Keratinocyte (primary cell): ENCODE measurements around a stretch of chr12.

DNA sequence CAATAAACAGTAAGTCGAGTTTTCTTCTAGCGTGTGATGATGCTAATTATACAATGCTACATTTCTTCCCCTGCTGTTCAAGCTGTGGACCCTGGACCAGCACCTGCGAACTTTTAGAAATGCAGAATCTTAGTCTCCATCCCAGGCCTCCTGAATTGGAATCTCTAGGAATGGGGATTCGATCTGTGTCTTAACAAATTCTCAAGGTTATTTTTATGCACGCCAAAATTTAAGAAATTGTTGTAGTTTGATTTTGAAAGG lies 12.2 kb upstream of the SIRT4 start:
CAGE:
- cytosol, long polyA minus RNA: no peak
- cytosol, long polyA plus RNA: no peak
- long polyA plus RNA: no peak
- nucleus, long polyA minus RNA: no peak
- nucleus, long polyA plus RNA: no peak

GRCh38 chr12:120453483-120453733 lies 7.2 kb downstream of the GATC start:
CAGE:
- cytosol, long polyA minus RNA: no peak
- cytosol, long polyA plus RNA: no peak
- long polyA plus RNA: no peak
- nucleus, long polyA minus RNA: no peak
- nucleus, long polyA plus RNA: no peak

DNA sequence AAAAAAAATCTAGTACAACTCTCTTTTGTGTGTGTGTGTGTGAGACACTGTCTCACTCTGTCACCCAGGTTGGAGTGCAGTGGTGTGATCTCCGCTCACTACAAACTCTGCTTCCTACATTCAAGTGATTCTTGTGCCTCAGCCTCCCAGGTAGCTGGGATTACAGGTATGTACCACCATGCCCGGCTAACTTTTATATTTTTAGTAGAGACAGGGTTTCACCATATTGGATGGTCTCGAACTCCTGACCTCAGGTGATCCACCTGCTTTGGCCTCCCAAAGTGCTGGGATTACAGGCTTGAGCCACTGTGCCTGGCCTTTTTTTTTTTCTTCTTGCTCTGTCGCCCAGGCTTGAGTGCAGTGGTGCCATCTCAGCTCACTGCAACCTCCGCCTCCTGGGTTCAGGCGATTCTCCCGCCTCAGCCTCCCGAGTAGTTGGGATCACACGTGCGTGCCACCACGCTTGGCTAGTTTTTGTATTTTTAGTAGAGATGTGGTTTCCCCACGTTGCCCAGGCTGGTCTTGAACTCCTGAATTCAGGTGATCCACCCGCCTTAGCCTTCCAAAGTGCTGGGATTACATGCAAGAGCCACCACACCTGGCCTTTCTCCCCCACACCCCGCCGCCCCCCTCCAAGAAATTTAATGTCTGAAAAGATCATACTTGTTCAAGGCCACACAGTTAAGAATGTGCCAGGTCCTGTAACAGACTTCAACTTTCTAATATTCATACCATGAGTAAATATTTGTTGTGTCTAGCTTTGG lies 8.8 kb downstream of the GATC start:
CAGE:
- cytosol, long polyA minus RNA: no peak
- cytosol, long polyA plus RNA: no peak
- long polyA plus RNA: no peak
- nucleus, long polyA minus RNA: no peak
- nucleus, long polyA plus RNA: no peak

CAGE:
- cytosol, long polyA minus RNA: no peak
- cytosol, long polyA plus RNA: no peak
- long polyA plus RNA: no peak
- nucleus, long polyA minus RNA: no peak
- nucleus, long polyA plus RNA: no peak
These were observed 1.2 kb downstream of the SRSF9 start for GRCh38 chr12:120468273-120468863.

DNA sequence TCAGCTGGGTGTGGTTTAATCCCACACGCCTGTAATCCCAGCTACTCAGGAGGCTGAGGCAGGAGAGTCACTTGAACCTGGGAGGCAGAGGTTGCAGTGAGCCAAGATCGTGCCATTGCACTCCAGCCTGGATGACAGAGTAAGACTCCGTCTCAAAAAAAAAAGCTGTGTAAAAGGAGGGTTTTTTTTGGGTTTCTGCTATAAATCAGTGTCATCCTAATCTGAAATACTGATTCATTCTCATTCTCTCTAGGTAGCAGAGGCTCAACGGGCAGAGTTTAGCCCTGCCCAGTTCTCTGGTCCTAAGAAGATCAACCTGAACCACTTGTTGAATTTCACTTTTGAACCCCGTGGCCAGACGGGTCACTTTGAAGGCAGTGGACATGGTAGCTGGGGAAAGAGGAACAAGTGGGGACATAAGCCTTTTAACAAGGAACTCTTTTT lies 18.1 kb downstream of the RNF10 start:
CAGE:
- cytosol, long polyA minus RNA: no peak
- cytosol, long polyA plus RNA: no peak
- long polyA plus RNA: no peak
- nucleus, long polyA minus RNA: no peak
- nucleus, long polyA plus RNA: no peak

GRCh38 chr12:120599030-120599585 lies 17.9 kb upstream of the POP5 start:
CAGE:
- cytosol, long polyA minus RNA: no peak
- cytosol, long polyA plus RNA: no peak
- long polyA plus RNA: no peak
- nucleus, long polyA minus RNA: no peak
- nucleus, long polyA plus RNA: no peak

CAGE:
- cytosol, long polyA minus RNA: no peak
- cytosol, long polyA plus RNA: no peak
- long polyA plus RNA: no peak
- nucleus, long polyA minus RNA: no peak
- nucleus, long polyA plus RNA: no peak
These were observed 2.5 kb upstream of the MLEC start for GRCh38 chr12:120684470-120684824.

DNA sequence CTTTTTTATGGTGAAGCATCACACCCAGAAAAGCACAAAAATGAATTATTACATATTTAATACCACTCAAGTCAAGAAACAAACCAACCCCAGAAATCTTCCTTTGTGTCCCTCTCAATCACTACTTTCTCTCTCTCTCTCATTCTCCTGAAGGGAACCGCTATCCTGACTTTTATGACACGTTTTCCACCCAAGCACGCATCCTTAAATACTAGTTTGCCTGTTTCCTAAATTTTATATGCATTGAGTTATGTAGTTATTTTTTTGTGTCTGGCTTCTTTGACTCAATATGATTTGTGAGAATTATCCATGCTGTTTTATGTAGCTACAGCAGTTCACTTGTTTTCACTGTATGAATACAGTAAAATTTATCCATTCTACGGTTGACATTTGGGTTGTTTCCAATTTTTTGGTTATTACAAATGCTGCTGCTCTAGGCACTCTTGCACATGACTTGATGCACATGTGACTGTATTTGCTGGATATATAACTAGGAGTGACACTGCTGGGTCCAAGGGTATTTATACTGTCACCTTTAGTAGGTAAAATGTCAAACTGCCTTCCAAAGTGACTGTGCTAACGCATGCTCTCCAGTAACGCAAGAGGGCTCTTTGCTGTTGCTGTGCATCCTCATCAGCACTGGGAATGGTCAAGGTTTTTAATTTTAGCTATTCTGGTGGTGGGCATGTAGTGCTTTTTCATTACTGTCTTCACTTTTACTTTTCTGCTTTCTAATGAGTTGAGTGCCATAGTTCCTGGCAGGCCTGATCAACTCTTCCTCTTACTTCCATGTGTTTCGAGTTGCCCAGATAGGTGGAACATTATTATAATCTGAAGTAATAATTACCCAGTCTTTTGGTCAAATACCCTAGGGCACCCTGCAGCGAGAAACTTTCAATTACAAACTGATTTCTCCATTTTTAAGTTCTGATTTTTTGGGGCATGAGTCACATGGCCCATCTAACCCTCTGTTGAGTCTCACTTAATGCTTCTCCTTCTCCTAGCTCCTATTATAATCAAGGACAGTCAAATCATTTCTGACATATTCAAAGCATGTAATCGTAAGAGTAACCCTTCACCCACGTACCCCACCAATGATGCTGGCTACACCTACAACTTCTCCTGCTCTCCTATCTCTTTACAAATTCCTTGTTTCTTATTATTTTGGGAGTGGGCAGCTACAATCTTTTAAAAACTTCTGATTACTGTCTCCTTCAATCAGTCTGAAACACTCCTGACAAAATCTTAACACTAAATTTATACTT lies 62.3 kb downstream of the ACADS start:
CAGE:
- cytosol, long polyA minus RNA: no peak
- cytosol, long polyA plus RNA: no peak
- long polyA plus RNA: no peak
- nucleus, long polyA minus RNA: no peak
- nucleus, long polyA plus RNA: no peak

DNA sequence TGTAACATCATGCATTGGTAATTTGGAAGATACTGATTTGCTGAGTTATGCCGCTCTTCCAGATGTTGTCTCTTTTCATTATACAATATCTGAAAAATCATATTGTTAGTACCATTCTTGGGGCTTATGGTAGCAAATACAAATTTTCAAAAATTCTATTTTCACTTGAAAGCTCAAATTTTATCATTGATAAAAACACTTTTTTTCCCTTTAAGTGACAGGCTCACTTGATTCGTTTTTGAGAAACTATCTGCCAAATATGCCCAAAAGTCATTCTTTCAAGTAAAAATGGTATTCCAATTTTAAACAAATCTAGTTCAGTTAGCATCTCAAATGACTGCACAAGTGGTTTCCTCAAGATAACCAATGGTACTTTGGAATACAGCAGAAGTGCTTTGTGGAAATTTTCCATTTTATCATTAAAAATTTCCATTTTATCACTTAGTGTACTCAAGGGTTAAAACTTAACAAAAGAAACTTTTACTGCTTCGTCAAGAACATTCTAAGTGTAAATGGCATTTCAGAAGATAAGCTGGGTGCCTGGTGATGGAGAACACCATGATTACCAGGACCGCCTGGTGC lies 84.8 kb downstream of the SPPL3 start:
CAGE:
- cytosol, long polyA minus RNA: no peak
- cytosol, long polyA plus RNA: no peak
- long polyA plus RNA: no peak
- nucleus, long polyA minus RNA: no peak
- nucleus, long polyA plus RNA: no peak

CAGE:
- cytosol, long polyA minus RNA: no peak
- cytosol, long polyA plus RNA: no peak
- long polyA plus RNA: no peak
- nucleus, long polyA minus RNA: no peak
- nucleus, long polyA plus RNA: no peak
These were observed 60.6 kb downstream of the SPPL3 start for GRCh38 chr12:120843382-120844142.

GRCh38 chr12:120936210-120936596 lies 32.0 kb upstream of the SPPL3 start:
CAGE:
- cytosol, long polyA minus RNA: no peak
- cytosol, long polyA plus RNA: no peak
- long polyA plus RNA: no peak
- nucleus, long polyA minus RNA: no peak
- nucleus, long polyA plus RNA: no peak

DNA sequence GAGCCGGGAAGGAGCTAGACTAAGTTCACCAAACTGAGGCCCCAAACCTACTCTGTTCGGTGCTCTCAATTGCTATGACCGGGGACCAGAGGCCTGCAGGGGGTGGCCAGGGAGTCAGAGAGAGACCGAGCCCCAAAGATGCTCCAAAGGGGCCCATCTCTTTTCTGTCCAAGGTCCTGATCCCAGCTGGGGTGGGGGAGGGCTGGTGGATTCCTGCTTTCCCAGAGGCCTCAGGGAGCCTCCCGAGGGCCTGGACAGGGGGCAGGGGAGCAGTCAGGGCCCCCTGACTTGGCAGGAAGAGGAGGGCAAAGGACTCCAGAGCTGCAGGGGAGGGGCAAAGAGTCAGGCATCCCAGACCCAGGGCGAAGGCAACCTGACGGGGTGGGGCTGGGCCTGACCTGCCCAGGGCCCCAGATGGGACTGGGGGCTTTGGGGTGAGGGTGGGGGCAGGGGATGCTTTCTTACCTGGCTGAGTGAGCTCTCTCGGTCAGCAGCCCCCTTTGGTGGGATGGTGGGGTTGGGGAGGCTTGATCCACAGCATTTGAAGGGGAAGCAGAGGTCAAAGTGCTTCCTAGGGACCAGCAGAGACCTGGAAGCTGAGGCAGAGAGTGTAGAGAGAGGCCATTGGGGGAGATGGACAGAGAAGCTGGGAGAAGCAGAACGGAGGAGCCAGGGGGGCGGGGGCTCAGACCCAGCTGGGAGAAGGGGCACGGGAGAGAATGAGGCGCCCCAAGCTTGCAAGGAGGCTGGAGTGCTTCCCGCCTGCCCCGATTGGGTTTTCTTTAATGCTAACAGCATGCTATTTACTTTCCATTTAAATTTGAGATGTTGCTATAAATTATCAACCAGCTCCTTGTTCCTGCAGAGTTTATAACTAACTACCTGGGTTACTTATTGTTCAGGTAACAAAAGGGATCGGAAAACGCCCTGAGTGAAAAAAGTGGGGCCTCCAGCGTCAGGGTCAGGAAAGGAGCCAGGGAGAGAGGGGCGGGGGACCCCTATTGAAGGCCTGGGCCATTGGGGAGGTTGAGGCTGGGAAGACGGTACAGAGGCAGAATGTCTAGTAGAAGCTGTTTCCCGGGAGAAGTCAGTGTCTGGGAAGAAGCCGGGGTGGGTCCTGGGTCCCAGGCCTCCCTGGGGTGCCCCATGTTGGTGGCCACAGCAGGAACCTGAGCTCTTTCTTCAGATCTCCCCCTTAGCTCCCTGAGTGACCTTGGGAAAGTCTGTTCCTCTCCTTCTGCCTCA lies 2.3 kb downstream of the HNF1A start:
CAGE:
- cytosol, long polyA minus RNA: no peak
- cytosol, long polyA plus RNA: no peak
- long polyA plus RNA: no peak
- nucleus, long polyA minus RNA: no peak
- nucleus, long polyA plus RNA: no peak

GRCh38 chr12:121033774-121034367 lies 5.2 kb downstream of the OASL start:
CAGE:
- cytosol, long polyA minus RNA: no peak
- cytosol, long polyA plus RNA: no peak
- long polyA plus RNA: no peak
- nucleus, long polyA minus RNA: no peak
- nucleus, long polyA plus RNA: no peak

GRCh38 chr12:121116877-121117263 lies 15.8 kb upstream of the P2RX7 start:
CAGE:
- cytosol, long polyA minus RNA: no peak
- cytosol, long polyA plus RNA: no peak
- long polyA plus RNA: no peak
- nucleus, long polyA minus RNA: no peak
- nucleus, long polyA plus RNA: no peak

DNA sequence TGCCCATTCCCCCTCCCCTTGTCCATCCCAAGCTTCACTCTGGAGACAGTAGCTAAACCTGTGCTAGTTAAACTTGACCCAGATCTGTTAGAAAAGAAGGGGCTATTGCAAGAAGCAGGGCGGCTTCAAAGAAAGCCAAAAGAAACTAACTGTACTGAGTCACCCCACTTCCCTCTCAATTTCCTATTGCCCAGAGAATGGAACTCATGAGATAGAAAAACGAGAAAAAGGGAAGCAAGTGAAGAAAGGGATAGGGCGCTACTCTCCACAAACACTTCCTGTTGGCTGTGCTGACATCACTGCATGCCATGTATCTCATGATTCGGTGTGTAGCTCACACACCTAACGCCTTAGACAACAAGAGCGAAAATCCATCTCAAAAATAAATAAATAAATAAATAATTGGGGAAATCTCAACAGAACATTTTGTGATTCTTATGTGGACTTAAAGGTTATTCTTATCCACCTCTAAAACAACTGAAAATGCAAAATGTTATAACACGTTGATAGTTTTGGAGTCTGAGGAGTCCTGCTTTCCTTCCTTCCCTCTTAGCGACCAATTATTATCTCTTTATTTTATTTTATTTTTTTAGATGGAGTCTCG lies 13.0 kb upstream of the P2RX4 start:
CAGE:
- cytosol, long polyA minus RNA: no peak
- cytosol, long polyA plus RNA: no peak
- long polyA plus RNA: no peak
- nucleus, long polyA minus RNA: no peak
- nucleus, long polyA plus RNA: no peak

GRCh38 chr12:121452241-121453189 lies 52.6 kb downstream of the RNF34 start:
CAGE:
- cytosol, long polyA minus RNA: no peak
- cytosol, long polyA plus RNA: no peak
- long polyA plus RNA: no peak
- nucleus, long polyA minus RNA: no peak
- nucleus, long polyA plus RNA: no peak

DNA sequence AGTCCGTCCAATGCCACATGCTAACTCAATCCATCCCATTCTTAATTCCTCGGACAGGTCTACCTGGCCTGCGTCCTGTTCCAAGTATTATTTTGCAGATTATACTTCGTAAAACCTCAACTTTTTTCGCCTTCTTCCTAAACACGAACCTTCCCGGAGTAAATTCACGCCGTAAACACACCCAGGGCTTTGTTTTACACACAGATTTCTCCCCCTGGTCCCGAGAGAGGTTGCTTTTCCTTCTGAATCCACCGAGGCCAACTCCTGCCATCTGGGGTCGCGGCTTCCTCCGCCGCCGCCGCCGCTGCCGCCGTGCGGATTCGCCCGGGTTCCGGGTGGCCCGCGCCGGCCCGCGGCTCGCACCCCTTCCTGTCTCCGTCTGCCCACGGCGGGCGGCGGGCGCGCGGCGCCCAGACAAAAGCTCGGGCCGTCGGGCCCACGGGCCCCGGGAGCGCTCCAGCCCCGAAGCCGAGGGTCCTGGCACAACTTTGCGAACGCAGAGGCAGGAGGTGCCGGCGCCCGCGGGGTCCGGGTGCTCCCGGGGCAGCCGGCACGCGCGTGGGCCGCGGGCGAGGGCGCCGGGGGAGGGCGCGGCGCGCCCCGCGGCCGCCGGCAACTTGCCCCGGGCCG lies 66.4 kb downstream of the RNF34 start:
CAGE:
- cytosol, long polyA minus RNA: no peak
- cytosol, long polyA plus RNA: no peak
- long polyA plus RNA: no peak
- nucleus, long polyA minus RNA: no peak
- nucleus, long polyA plus RNA: no peak

DNA sequence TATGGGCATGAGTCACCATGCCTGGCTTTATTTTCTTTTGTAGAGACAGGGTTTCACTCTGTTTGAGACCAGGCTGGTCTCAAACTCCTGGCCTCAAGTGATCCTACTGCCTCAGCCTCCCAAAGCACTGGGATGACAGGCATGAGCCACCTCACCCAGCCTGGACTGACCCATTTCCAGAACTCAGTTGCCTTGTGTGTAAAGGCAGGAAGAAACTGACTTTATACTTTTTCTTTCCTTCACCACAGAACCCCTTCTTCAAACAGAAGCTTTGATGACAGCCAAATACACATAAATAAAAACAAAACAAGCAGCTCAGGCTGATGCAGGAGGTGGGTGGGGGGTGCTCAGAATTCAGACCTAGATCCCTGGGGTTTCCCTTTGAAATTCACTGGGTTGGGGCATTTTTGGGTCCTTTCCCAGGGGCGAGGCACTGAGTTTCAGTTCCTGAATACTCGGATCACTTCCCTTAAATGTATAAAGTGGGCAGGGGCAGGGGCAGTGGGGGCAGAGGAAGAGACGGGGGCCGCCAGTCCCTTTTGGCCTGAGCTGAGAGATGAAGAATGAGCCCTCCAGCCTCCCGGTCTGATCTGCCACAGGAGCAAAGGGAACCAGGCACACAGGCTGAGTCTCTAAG lies 20.6 kb downstream of the KDM2B start:
CAGE:
- cytosol, long polyA minus RNA: no peak
- cytosol, long polyA plus RNA: no peak
- long polyA plus RNA: no peak
- nucleus, long polyA minus RNA: no peak
- nucleus, long polyA plus RNA: no peak

GRCh38 chr12:121590369-121590510 lies 9.4 kb upstream of the KDM2B start:
CAGE:
- cytosol, long polyA minus RNA: no peak
- cytosol, long polyA plus RNA: no peak
- long polyA plus RNA: no peak
- nucleus, long polyA minus RNA: no peak
- nucleus, long polyA plus RNA: no peak

CAGE:
- cytosol, long polyA minus RNA: no peak
- cytosol, long polyA plus RNA: no peak
- long polyA plus RNA: no peak
- nucleus, long polyA minus RNA: no peak
- nucleus, long polyA plus RNA: no peak
These were observed 44.2 kb upstream of the KDM2B start for GRCh38 chr12:121625077-121625353.